Diencephalon (tissue), 2 donors: Measurements from ENCODE around the gene ATOH8.

DNA sequence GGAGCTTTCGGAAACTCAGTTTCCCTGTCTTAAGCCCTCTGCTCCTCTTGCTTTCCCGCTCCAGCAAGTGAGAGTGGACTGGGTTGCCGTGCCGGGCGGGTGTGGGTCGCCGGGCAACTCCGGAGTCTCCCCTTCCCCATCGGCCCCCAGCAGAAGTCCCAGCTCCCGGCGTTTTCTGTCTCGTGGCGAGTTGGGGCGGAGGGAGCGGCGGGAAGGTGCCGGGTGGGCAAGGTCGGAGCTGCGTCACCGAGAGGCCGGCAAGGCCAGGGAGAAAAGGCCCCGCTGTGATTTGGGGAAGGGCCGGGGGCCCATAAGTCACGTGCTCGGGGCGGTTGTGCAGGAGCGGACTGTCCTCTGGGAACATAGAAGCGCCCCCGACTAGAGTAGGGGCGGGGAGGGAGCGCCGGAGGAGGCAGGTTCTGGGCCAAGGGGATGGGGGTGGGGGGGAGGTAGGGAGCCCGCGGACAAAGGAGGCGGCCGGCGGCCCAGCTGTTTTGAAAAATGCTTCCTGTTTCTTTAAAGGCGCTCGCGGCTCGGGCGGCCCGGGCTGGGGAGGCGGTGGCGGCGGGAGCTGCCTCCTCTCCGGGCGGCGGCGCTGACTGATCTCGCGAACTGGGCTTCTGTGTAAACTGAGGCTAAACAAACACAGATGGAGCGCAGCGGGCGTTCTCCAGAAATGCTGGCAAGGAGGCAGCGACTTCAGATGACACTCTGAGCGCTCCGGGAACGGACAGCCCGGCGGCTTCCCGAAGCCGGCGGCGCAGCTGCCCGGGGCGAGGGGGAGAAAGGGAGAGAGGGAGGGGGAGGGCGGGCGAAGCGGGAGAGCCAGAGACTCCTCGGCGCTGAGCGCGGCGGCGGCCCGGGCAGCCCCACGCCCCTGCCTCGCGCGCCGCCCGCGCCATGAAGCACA, at the start of gene ATOH8:
Gene ATOH8 (plus strand): TSS at position 702 of the 910 bp plus-strand sequence.
- RAMPAGE, long total RNA: no peak

DNA sequence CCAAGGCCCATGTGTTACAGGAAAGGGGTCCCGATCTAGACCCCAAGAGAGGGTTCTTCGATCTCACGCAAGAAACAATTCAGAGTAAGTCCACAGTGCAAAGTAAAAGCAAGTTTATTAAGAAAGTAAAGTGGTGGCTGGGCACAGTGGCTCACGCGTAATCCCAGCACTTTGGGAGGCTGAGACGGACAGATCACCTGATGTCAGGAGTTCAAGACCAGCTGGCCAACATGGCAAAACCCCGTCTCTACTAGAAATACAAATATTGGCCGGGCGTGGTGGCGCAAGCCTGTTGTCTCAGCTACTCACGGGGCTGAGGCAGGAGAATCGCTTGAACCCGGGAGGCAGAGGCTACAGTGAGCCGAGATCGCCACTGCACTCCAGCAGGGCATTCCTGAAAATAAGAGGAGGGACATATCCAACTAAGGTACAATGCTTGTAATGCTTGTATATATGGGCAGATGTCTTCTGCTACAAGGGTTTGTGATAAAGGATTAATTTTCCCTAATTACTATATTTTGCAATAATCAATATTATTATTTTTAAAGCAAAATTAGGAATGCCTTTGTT, 1.2 kb upstream of the ST3GAL5 start:
- RAMPAGE, long total RNA: no peak

DNA sequence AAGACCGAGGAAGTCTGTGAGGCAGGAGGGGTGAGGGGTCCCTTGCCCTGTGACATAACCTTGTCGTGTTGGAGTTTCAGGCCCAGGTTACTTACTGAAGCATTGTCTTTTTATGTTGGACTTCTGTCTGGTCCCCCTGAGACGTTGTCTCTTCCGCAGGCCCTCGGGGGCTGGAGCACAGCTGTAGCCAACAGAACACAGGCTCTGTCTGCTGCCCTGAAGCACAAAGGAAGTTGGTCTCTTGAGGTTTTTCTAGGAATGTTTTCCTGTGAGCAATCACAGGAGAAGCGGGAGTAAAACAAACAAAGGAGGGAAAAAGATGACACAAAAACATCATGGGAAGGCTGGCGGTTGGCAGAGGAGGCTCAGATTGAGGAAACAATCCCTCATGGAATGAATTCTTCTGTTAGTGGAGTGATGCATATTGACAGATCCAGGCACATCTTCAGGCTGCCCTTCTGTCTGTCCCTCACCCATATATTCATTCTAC, 5.0 kb upstream of the ST3GAL5 start:
- RAMPAGE, long total RNA: no peak

- RAMPAGE, long total RNA: no peak
These were observed 63.0 kb upstream of the ST3GAL5 start for GRCh38 chr2:85951534-85952381.

DNA sequence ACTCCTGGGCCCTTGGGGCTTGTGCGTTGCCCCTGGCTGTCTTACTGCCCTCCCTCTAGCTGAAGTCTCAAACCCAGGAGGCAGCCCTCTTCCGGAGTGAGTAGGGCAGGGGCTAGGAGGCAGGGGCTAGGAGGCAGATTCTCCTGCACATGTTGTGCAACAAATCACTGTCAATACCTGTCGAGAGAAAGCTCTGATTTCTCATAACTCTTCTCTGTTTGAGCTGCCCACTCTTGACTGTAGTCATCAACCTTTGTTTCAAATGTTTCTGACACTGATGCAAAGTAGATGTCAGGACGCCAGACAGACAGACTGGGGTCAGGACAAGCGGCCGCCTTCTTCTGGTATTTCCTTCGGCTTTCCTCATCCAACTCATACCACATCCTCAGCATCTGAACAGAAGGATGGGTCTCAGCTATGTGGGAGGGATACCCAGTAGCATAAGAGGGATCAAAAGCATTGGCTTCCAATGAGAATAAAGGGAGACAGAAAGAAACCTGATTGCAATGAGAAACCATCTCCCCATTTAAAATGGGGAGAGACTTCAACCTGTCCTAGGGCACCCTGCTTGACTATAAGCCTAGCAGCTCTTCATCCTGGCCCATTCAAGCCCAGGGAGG, 63.9 kb downstream of the POLR1A start:
- RAMPAGE, long total RNA: no peak

- RAMPAGE, long total RNA: no peak
These were observed 2.5 kb downstream of the IMMT start for GRCh38 chr2:86192670-86193172.

DNA sequence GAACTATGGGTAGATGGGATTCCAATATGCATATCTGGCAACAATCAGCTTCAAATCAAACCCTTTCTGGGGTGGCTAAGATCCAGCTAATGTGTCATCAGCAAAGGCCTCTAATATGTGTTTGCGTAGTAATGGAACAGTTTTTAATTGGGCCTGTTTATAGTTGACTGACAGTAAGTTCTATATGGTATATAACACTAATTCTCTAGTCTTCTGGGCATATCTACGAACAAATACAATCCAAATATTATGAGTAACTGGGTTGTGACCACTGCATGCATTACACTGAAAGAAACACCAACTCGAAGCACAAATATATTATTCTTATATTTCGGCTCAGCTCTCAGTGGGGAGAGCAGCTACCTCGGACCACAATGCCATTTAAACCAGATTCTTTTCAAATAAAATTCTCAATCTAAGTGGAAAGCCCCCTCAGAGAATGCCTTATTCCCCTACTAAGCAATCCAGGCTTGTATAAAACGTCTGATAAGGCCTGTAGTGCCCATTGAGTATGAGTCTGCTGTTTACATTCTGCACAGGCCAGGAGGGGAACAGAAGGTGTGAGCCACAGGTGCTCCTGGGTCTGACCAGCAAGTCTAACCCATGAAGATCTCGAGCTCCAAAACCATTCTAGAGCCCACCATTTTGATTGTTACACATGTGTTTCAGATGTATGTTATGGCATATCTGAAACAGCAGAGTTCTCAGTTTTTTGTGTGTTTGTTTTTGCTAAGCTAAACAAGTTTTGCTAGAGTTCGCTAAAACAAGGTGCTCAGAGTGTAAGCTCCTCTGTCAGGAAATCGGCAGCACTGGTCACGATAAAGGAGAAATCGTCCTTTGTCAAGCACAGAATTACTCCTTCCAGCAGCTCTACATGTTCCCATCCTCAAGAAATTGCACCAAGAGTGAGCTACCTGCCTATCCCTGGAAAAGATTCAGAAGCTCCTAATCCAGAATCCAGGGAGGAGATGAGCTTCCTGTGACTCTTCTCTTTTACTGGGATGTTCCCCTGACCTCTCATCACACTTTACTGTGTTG, 16.4 kb downstream of the MRPL35 start:
- RAMPAGE, long total RNA: no peak

DNA sequence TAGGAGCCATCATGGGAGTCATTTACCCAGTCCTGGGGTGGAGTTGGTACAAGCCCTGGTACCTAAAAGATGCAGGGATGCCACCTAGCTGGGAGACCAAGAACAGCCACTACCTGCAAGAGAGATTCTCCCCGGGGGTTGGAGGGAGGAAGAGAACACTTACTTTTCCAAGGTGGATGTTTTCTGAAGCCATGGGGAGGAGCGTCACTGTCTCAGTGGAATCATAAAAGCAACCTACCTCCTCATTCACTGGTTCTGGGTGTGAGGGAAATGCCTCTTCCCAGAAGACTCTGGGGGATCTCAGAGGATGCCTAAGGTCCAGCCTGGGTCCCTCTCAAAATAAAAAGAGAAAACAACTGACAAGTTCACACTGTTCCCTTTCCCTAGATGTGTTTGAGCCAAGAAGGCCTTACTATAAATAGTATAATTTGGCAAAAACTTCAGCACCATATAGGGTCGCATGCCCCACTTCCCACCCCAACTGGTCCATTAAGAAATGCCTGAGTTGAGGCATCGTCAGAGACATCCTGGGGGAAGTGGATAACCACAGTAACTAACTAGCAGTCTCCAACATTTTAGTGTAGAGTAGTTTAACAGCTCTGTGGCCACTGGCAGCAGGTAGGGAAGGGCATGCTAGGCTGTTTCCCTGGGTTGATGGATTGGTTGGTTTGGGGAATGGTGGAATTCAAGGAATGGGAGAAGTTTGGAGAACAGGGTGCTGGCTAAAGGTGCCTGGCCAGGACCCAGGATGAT, 39.7 kb downstream of the REEP1 start:
- RAMPAGE, long total RNA: no peak

GRCh38 chr2:86449172-86449761, 8.1 kb downstream of the KDM3A start:
- RAMPAGE, long total RNA: no peak

DNA sequence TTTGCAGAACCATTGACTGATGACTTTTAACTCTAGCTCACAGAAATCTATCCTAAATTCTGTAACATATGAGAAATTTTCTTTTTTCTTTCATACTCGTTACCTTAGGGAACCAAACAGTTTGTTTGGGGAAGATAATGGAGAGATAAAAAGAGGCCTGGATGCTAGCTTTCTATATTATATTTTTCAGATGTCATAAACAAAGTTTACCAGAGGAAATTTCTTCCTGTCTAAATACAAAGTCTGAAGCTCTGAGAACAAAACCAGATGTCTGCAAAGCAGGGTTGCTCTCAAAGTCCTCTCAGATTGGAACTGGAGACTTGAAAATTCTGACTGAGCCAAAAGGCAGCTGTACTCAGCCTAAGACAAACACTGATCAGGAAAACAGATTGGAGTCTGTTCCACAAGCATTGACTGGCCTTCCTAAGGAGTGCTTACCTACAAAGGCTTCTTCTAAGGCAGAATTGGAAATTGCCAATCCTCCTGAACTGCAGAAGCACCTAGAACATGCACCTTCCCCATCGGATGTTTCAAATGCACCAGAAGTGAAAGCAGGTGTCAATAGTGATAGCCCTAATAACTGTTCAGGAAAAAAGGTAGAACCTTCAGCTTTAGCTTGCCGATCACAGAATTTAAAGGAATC, 25.1 kb downstream of the KDM3A start:
- RAMPAGE, long total RNA: no peak

DNA sequence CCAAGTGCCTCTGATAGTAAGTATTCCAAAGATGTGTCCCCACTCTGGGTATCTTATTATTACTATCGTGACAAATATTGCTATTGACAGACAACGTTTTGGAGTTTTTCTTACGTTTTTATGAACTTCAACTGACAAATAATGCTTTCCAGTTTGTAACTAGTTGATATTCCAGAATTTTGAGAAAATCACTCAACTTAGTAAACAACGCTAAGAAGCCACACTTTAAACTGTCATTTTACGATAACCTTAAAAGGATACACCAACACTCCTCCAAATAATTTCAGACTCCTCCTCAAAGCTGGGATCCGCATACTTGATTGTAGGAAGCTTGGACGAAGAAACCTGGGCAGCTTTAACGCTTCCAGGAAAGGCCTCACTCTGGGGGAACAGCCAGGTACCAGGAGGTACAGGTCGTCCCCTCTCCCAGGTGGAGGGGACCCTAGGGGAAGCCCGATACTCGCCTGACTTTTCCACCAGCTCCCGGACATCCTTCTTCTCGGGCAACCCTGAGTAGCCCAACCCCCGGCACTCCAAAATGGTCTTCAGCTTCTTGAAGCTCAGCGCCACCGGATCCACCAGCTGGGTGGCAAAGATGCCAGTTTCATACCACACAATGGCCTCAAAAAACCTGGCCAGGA, 1.3 kb downstream of the RNF103 start:
- RAMPAGE, long total RNA: no peak

DNA sequence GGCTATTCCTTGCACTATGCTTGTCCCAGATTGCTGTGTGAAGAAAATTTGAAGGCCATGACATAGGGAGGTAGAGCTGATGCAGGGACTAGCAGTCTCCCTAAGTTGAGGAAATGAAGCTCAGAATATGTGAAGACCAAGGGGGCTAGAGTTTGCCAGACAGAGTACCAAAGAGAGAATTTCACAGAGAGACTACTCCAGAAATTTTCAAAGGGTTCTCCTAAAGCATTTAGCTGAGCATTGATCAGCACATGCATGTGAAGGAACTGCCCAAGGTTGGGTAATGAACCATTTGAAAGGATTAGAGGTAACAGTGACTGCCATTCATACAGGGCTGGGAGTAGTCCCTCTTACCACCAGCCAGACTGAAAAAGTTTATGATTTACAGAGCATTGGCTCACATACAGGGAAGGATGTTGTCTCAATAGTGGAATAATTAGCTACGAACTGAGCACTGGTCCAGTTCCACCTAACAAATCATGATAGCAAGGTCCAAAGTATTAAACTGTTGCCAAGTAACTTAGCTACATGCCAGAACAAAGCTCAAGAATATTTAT, 25.4 kb upstream of the RNF103 start:
- RAMPAGE, long total RNA: no peak

DNA sequence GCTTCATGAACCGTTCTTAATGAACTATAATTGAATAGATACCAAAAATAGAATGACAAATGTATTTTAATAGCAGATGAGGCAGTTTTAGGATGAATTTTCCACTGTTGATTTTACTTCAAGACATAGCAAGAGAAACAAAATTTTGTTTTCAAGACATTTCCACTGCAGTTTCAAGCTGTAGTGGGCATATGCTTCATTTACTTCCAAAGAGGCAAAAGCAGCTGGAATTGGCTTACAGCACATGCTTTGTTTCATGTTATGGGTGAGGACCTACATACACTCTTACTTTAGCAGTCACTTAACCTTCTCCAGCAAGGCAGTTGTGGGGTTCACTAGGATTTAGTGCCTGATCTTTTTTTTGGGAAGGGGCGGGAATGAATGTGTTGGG, 13.7 kb downstream of the CD8A start:
- RAMPAGE, long total RNA: no peak

GRCh38 chr2:86789259-86789613, 1.5 kb downstream of the CD8A start:
- RAMPAGE, long total RNA: no peak

- RAMPAGE, long total RNA: no peak
These were observed 527 bp upstream of the CD8A start for GRCh38 chr2:86791174-86791705.

GRCh38 chr2:86792829-86793584, 2.3 kb upstream of the CD8A start:
- RAMPAGE, long total RNA: no peak

- RAMPAGE, long total RNA: no peak
These were observed 3.0 kb upstream of the CD8A start for GRCh38 chr2:86793585-86794188.

- RAMPAGE, long total RNA: no peak
These were observed 304.8 kb upstream of the PLGLB2 start for GRCh38 chr2:87443122-87443470.

GRCh38 chr2:87495135-87495669, 252.7 kb upstream of the PLGLB2 start:
- RAMPAGE, long total RNA: no peak

- RAMPAGE, long total RNA: no peak
These were observed 230.4 kb upstream of the PLGLB2 start for GRCh38 chr2:87517453-87517822.